HepG2 (cell line): ENCODE results near the genes GET3 and TRMT1.

DNA sequence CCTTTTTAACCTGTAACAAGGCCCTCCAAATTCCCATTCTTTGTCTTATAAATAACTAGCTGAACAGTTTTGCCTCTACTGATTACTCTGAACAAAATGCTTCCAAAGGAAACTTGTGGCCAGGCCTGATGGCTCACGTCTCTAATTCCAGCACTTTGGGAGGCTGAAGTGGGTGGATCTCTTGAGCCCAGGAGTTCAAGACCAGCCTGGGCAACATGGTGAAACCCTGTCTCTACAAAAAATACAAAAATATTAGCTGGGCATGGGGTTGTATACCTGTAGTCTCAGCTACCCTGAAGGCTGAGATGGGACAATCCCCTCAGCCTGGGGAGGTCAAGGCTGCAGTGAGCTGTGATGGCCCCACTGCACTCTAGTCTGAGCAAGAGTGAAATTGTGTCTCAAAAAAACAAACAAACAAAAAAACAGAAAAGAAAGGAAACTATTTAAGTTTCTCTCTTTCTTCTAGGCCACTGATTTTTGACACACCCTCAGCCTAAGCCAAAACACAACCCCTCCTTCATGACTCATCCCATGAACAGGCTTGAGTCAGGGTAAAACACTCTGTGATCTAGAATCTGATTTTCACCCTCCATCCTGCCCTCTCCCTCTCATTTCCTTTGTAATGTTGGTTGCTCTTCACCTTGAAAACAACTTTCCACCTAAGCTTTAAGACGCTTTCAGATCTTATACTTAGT is 5.6 kb downstream of the ZNF44 start:
- RRBS, 2 experiments: no CpG with 5 or more reads among the region's 2 CpGs
CAGE:
- cytosol, long polyA minus RNA: no peak
- cytosol, long polyA plus RNA: no peak
- long polyA plus RNA: no peak
- nucleus, long polyA minus RNA: no peak
- nucleus, long polyA plus RNA: no peak

- RRBS, 2 experiments: 97% methylated on average over 7 of the region's 26 CpGs
CAGE:
- cytosol, long polyA minus RNA: no peak
- cytosol, long polyA plus RNA: no peak
- long polyA plus RNA: no peak
- nucleus, long polyA minus RNA: no peak
- nucleus, long polyA plus RNA: no peak
Measured at GRCh38 chr19:12648178-12648598, 18.4 kb downstream of the MAN2B1 start.

- RRBS, 2 experiments: no CpG with 5 or more reads among the region's 2 CpGs
CAGE:
- cytosol, long polyA minus RNA: no peak
- cytosol, long polyA plus RNA: no peak
- long polyA plus RNA: no peak
- nucleus, long polyA minus RNA: no peak
- nucleus, long polyA plus RNA: no peak
Measured at GRCh38 chr19:12721629-12721719, 2.3 kb downstream of the TNPO2 start.

GRCh38 chr19:12737414-12737687 is at the start of gene GET3:
GET3 (plus strand) TSS chr19:12737497.
- RRBS, 2 experiments: no CpG with 5 or more reads among the region's 15 CpGs
CAGE:
- cytosol, long polyA minus RNA: no peak
- cytosol, long polyA plus RNA: no peak
- long polyA plus RNA: start-site peak on the plus strand at chr19:12737492-12737498, 115 and 118 reads in 2 replicates
- nucleus, long polyA minus RNA: no peak
- nucleus, long polyA plus RNA: start-site peak on the plus strand at chr19:12737468-12737553, 50 and 90 reads in 2 replicates

- RRBS, 2 experiments: 0 to under 1% methylated on average over 10 to 12 of the region's 42 CpGs
CAGE:
- cytosol, long polyA minus RNA: no peak
- cytosol, long polyA plus RNA: no peak
- long polyA plus RNA: no peak
- nucleus, long polyA minus RNA: no peak
- nucleus, long polyA plus RNA: start-site peak on the minus strand at chr19:12778377-12778441, 23 and 27 reads in 2 replicates
Measured at GRCh38 chr19:12777906-12778646, 2.7 kb upstream of the HOOK2 start.

DNA sequence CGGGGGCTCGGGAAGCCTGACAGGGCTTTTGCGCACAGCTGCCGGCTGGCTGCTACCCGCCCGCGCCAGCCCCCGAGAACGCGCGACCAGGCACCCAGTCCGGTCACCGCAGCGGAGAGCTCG is 157 bp downstream of the JUNB start:
- RRBS, 2 experiments: 2% methylated on average over 12 of the region's 15 CpGs
CAGE:
- cytosol, long polyA minus RNA: no peak
- cytosol, long polyA plus RNA: no peak
- long polyA plus RNA: no peak
- nucleus, long polyA minus RNA: no peak
- nucleus, long polyA plus RNA: no peak

DNA sequence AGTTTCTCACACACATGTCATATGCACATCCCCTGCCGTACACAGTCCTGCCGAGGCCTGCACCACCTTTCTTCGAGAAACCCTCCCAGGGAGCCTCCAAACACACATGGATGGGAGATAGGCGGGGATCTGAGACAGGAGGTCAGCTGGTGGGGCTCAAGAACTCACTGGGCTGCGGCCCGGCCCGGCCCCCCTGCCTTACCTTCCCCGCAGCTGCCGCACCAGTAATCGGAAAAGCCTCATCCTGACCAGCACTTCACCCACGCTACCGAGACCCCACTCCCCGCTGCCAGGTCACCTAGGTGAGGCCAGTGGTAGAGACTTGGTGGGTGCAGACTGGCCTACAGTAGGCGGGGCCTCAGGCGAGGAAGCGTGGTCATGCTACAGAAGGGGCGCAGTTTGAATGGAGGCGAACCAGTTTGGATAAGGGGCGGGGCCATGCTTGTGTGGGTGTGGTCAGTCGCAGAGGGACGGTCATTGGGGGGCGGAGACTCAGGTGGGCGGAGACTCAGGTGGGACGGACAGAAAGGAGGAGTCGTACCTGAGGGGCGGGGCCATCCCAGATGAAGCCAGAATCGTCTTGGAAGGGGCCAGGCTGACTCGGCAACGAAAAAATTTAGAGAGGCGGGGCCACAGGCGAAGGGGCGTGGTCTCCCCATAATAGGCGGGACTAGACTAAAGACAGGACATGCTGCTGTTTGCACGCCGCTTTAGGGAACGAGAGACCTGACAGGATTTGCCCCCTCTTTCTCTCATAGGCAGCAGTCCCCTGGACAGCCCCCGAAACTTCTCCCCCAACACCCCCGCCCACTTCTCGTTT is 2.1 kb downstream of the MAST1 start:
- RRBS, 2 experiments: no CpG with 5 or more reads among the region's 39 CpGs
CAGE:
- cytosol, long polyA minus RNA: no peak
- cytosol, long polyA plus RNA: no peak
- long polyA plus RNA: no peak
- nucleus, long polyA minus RNA: no peak
- nucleus, long polyA plus RNA: no peak

DNA sequence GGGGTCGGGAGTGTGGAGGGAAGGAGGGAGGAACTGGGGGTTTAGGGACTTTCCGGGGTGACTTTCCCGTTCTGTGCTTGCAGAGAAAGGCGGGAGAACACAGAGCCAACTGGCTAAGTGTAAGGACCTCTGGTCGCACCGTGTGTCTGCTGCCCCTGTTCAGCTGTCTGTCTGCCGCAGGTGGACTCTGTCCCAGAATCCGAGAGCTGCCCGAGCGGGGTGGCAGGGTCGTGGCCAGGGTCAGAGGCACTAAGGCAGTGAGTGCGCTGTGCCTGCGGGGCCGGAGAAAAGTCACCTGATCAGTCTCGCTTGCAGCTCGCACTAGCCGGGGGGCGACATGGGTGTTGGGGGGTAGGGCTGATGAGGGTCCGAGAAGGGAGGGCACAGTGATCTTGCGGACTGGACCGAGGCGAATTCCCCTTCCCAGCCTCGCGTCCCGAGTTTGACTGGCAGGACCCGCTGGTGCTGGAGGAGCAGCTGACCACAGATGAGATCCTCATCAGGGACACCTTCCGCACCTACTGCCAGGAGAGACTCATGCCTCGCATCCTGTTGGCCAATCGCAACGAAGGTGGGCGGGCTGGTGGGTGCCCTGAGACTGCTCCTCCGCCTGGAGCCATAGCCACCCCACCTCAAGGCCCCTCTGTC is 568 bp downstream of the GCDH start:
- RRBS, 2 experiments: 0 to 2% methylated on average over 2 to 4 of the region's 32 CpGs
CAGE:
- cytosol, long polyA minus RNA: no peak
- cytosol, long polyA plus RNA: no peak
- long polyA plus RNA: no peak
- nucleus, long polyA minus RNA: no peak
- nucleus, long polyA plus RNA: no peak

GRCh38 chr19:12938924-12939062 is 384 bp downstream of the CALR start:
- RRBS, 2 experiments: no CpG with 5 or more reads among the region's 11 CpGs
CAGE:
- cytosol, long polyA minus RNA: no peak
- cytosol, long polyA plus RNA: no peak
- long polyA plus RNA: no peak
- nucleus, long polyA minus RNA: no peak
- nucleus, long polyA plus RNA: no peak

DNA sequence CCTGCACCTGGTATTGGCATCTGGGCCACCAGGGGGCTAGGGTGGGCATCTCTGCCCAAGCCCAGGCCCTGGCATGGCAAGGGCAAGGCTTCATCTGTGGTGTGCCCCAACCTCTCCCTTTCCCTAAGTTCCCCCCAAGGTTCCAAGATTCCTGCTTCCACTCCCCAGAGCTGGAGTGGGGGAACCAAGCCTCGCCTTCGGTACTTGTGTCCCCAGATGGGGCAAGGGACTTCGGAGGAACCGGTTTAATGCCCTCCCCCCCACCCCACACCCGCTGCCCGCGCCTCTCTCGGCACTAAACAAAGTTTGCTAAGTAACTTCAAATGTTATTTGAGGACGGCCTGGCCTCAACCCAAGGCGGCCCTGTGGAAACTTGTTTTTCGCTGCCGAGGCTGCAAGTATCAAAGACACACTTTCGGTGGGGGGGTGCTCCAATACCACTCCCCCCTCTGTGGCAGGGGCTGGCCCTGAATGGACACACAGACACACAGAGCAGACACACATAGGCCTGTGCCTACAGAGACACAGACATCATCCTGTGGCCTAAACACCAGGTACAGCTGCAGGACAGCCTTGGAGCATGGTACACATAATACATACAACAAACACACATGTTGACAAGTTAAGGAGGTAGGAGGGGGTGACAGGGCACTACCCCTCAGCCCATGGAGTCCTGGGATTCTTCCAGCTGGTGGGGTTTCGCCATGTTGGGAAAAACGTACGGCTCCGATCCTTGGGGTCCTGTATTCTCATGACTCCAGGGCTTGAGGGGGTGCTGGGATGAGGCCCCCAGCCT is 12.4 kb downstream of the NFIX start:
- RRBS, 2 experiments: no CpG with 5 or more reads among the region's 17 CpGs
CAGE:
- cytosol, long polyA minus RNA: no peak
- cytosol, long polyA plus RNA: no peak
- long polyA plus RNA: no peak
- nucleus, long polyA minus RNA: no peak
- nucleus, long polyA plus RNA: no peak

DNA sequence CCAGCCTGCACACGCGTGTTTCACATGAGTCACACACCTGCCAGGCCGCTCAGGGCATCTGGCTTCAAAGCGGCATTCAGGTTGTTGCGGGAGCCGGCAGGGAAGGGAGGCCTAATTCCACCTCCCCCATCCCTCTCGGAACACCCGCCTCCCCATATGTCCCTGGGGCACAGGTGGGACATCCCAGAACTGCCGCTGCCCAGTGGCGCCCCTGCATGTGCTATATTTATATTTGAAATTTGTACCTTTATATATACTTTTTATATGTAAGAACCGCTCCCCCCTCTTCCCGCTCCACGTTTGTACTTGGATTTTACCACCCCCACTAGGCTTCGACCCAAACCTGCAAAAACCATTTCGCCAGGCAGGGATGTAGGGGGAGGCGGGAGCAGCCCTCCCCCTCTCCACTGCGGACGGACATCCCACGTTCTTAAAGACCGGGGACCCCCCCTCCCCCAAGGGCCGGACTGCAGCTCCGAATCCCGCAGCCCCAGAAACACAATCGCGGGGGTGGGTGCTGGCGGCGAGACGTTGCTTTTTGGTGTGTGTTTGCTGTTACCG is 15.5 kb downstream of the NFIX start:
- RRBS, 2 experiments: no CpG with 5 or more reads among the region's 29 CpGs
CAGE:
- cytosol, long polyA minus RNA: no peak
- cytosol, long polyA plus RNA: no peak
- long polyA plus RNA: no peak
- nucleus, long polyA minus RNA: no peak
- nucleus, long polyA plus RNA: no peak

DNA sequence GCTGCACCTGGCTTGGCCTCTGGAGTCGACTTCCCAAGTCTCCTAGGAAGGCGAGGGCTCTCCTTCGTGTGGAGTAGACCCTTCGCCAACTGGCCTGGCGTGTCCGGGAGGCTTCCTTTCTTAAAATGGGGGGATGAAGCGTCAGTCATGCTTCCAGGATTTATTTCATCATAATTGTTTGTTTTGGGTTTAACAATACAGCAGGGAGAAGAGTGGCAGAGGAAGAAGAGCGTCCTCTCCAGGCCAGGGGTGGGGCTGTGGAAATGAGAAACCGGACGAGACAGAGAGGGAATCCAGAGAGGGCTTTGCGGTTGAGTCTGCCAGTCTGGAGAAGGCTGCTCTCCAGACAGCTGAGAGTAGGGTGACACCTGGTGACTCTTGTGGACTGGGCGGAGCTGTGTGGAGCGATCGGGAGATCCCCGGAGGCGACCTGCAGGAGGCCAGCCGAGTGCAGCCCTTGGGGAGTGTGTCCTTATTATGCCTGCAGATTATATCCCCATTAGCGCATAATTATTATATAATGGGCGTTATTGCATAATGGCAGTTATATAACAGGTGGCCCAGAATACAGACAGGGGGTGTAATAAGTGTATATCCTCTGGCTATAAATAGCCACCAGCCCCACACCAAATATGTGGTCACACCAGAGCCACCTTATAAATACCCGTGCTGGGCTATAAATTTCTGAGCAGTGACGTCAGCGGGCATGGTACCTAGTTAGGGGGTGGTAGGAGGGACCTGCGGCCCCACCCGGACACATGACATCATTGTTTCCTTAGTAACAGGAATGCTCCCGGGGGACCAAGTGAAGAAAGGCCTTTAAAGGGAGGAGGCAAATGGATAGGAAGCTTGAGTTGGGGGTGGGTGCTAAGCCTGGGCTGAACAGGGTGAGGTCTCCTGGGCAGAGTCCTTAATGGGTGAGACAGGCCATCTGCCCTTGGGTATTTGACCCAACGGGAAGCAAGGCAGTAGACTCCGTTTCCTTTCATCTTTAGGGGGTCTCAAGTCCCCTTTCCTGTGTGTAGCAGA is 41.2 kb downstream of the NFIX start:
- RRBS, 2 experiments: 89% methylated on average over 1 of the region's 27 CpGs; no CpG with 5 or more reads in 1 of the 2 experiments
CAGE:
- cytosol, long polyA minus RNA: no peak
- cytosol, long polyA plus RNA: no peak
- long polyA plus RNA: no peak
- nucleus, long polyA minus RNA: no peak
- nucleus, long polyA plus RNA: no peak

- RRBS, 2 experiments: under 1 to 5% methylated on average over 6 to 7 of the region's 53 CpGs
CAGE:
- cytosol, long polyA minus RNA: no peak
- cytosol, long polyA plus RNA: no peak
- long polyA plus RNA: no peak
- nucleus, long polyA minus RNA: no peak
- nucleus, long polyA plus RNA: no peak
Measured at GRCh38 chr19:13060613-13061677, 41.7 kb downstream of the LYL1 start.

DNA sequence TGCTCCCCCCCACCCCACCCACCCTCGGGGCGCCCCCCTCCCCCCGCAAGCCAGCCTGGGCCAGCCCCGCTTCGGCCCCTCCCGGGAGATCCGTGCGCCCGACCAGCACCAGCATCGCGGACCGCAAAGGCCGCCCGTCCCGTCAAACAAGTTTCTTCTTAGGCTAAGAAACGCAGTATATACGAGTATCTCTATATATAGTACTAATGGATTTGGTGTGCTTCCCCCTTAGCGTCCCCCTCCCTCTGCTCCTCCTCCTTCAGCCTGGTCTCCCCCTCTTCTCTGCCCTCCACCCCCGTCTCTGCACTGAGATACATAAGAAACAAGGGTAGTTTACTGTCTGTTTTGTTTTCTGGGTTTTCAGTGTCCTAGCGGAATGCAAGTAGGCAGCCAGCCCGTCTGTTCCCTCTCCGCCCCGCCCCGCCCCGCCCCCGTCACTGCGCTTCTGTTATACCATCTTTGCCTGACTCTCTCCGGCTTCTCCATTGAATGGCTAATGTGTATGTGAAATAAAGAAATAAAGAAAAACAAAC is 4.3 kb downstream of the LYL1 start:
- RRBS, 2 experiments: no CpG with 5 or more reads among the region's 28 CpGs
CAGE:
- cytosol, long polyA minus RNA: no peak
- cytosol, long polyA plus RNA: no peak
- long polyA plus RNA: no peak
- nucleus, long polyA minus RNA: no peak
- nucleus, long polyA plus RNA: no peak

- RRBS, 2 experiments: 4% methylated on average over 5 of the region's 29 CpGs; no CpG with 5 or more reads in 1 of the 2 experiments
CAGE:
- cytosol, long polyA minus RNA: start-site peak on the minus strand at chr19:13116681-13116736, 23 reads
- cytosol, long polyA plus RNA: no peak
- long polyA plus RNA: start-site peak on the minus strand at chr19:13116674-13116733, 29 and 100 reads in 2 replicates
- nucleus, long polyA minus RNA: no peak
- nucleus, long polyA plus RNA: start-site peak on the minus strand at chr19:13116676-13116746, 392 and 638 reads in 2 replicates
Measured at GRCh38 chr19:13116589-13117155, at the start of gene TRMT1. TRMT1 (minus strand) TSS chr19:13116740.

DNA sequence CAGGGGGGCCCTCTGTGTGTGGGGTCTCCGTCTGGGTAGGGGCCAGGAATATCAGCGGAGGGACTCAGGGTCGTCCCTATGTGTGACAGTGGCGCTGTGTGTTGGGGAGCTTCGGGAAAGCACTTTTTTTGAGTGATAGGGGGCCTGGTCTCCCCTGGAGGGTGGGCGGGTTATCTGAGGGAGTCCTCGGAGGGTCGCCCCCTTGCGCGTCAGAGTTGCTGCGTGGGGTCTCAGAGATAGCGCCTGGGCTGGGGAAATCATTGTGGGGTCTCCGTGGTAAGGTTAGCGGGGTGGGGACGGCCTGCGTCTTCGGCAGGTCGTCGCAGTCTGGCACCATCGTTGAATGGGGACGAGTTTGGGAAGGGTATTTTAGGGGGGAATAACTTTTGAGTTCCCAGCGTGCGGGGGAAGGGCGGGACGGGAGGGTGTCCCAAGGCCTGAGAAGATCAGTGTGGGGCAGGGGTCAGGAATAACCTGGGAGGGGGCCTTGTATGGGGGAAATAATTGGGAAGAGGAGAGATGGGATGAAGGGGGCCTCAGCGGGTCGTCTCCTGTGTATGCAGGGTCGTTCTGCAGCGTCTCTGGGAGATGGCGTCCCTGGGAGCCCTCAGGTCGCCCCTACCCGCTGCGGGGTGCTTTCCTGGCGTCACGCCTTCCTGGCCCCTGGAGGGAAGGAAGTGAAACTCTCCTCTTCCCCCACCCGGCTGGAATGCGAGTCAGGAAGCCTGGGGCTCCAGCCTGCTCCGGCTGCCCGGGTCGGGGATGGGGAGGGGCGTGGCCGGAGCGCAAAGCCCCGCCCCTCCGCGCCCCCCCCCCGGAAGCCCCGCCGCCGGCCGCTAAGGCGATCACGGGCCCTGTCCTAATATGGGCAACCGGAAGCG is 1.0 kb downstream of the IER2 start:
- RRBS, 2 experiments: under 1 to 3% methylated on average over 8 of the region's 55 CpGs
CAGE:
- cytosol, long polyA minus RNA: no peak
- cytosol, long polyA plus RNA: no peak
- long polyA plus RNA: no peak
- nucleus, long polyA minus RNA: no peak
- nucleus, long polyA plus RNA: no peak

DNA sequence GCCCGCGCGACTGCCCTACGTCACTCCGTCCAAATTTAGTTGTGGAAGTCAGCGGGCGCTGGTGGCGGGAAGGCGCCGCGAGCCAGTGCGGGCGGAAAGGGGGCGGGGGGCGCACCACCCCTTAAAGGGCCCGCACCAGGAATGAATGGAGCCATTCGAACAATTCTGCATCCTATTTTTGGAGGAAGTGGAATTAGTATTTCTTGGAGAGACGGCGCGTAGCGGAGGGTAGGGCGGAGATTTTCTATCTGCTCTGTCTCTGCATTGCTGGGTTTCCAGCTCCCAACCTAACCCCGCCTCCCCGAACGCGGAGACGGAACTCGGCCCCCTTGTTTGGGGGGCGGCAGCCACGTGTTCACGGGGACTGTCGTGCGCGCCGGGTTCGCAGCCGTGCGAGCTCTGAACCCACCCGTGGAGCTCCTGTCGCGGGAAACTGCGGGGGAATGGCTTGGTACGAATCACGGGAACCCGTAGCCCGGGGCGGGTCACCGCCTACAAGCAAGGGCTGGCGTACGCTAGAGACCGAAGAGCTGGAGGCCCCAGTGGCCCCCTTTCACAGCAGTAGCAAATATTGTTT is 1.8 kb downstream of the IER2 start:
- RRBS, 2 experiments: 2% methylated on average over 9 of the region's 51 CpGs
CAGE:
- cytosol, long polyA minus RNA: no peak
- cytosol, long polyA plus RNA: no peak
- long polyA plus RNA: no peak
- nucleus, long polyA minus RNA: no peak
- nucleus, long polyA plus RNA: no peak

DNA sequence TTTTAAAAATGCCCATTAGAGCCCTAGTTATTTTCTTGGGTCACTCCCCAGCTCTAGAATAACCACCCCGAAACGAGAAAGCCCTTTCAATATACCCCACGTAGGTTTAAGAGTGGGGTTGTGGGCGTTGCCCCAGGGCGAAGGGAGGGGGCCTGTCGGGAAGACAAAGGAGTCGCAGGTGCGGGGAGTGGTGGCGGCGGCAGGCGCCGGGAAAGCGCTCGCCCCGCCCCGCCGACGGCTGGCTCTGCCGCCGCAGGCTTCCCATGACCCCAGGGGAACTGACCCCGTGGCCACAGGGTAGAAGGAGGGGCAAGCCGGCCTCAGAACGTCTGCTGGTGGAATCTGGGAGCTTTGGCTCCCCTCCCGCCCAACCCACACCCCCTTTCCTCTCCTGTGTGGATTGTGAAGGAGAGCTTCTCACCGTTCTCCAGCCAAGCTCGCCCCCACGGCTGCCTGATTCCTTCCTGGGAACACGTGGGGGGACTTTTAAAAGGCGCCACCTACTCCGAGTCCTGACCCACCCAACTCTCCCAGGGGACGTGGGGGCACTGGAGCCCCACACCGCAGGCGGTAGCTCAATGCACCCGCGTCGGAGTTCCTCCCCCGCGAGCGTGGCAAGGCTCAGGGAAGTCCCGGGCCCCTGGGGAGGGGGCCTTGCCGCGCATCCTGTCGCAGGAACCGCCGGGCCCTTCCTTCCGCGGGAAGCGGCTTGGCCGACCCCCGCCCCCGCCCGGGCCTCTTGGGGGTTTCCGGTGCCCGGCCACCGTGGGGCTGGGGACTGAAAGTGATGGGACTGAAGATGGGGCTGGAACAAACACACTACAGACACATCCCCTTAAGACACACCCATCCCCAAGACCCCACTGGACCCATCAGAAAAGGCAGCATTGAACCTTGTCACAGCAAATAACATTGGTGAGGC is 5.5 kb downstream of the IER2 start:
- RRBS, 2 experiments: 2% methylated on average over 20 of the region's 55 CpGs
CAGE:
- cytosol, long polyA minus RNA: no peak
- cytosol, long polyA plus RNA: start-site peak on the plus strand centred at position 755 of the sequence, 53 bp wide, 11 and 7 reads in 2 replicates
- long polyA plus RNA: no peak
- nucleus, long polyA minus RNA: no peak
- nucleus, long polyA plus RNA: no peak

GRCh38 chr19:13173789-13174096 is 23.5 kb downstream of the IER2 start:
- RRBS, 2 experiments: no CpG with 5 or more reads among the region's 7 CpGs
CAGE:
- cytosol, long polyA minus RNA: no peak
- cytosol, long polyA plus RNA: no peak
- long polyA plus RNA: no peak
- nucleus, long polyA minus RNA: no peak
- nucleus, long polyA plus RNA: no peak

DNA sequence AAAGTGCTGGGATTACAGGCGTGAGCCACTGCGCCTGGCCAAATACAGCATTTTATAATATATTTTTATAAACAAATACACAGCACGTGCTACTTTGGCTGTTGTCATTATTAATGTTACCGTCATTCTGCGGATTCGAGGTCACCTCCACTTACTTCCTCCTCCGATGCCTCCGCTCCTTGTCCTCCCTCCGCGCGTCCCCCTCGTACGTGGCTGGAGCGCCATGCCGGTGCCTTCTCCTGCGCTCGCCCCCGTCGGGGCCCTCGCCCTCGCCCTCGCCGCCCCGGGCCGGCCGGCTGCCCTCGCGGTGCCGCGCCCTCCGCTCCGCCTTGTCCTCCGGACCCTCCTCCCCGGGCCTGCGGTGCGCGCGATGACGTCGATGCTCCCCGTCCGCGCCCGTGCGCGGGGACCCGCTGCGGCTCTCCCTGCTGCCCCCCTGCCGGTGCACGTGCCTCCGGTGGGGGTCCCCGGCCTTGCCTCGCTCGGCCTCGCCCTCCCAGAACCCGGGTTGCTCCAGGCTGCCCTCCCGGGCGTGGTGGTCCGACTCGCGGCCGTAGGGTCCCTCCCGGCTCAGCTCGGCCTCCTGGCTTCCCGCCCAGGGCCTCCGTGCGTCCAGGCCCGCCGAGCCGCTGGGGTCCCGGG is 148.3 kb downstream of the IER2 start:
- RRBS, 2 experiments: 40% methylated on average over 47 of the region's 71 CpGs
CAGE:
- cytosol, long polyA minus RNA: no peak
- cytosol, long polyA plus RNA: no peak
- long polyA plus RNA: no peak
- nucleus, long polyA minus RNA: no peak
- nucleus, long polyA plus RNA: no peak